Penis (tissue), 1 donor: ENCODE measurements around the genes QRFPR and SPRY1.

- PRO-cap: no peak
Observed at GRCh38 chr4:121194472-121194702, 30.3 kb upstream of the TNIP3 start.

DNA sequence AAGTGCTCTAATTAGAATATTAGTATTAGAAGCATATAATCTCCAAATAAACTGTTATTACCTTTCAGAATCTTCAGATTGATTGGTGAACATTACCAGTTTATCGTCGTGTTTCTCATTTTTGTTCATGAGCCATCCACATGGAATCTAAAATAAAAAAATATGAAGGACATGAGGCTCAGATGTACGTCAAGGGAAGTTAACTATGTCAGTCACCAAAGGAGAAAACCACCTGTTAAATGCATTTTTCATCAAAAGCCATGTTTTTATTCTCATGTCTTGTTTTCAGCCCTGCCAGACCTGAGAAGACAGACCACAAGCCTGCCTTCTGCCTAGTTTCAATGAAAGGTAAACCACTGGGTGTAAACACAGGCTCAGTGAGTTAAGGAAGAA is 52.2 kb upstream of the TNIP3 start:
- PRO-cap: no peak

DNA sequence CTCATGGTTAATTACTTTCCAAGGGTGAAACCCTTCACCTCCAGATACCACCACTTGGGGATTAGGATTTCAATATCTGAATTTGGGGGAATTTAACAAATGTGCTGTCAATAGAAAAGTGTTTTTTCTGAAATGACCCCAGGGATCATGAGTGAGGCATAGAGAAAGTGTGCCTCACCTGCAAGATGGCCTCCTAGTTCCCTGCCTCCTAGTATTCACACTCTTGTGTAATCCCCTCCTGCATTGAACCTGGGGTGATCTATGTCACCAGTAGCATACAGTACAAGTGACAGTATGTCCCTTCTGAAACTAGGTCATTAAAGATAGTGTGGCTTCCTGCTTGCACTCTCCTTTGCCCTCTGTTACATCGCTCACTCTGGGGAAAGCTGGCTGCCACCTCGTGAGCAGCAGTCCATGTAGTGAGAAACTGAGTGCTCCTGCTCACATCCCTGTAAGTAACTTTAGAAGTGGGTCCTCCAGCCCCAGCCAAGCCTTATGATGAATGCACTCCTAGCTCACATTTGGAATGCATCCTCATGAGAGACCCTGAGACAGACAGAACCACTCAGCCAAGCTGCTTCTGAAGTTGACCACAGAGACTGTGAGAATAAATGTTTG is 89.7 kb upstream of the TNIP3 start:
- PRO-cap: no peak

DNA sequence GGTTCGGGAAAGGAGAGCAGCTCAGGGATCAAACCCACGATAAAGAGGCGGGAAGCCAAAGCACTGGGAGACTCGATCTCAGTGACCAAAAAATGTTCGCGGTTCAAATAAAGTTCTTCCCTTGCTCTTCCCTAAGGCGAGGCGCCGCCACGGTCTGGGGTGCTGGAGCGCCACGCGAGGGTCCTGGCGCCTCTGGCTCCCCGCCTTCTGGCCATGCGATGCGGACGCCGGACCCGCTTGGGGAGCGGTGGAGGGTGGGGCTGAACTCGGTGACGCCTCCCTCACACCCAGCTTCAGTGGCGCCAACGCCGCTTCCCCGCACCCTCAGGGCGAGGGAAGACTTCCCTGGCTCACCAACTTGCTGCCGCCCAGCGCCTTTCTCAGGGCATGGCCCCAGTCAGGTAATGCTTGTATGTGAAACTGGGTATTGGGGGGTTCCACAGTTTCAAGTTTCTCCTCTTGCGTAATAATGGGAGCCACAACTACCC is at the start of gene QRFPR:
Gene QRFPR (minus strand): TSS at position 215 of the 488 bp plus-strand sequence.
- PRO-cap: no peak

- PRO-cap: no peak
Observed at GRCh38 chr4:121784712-121785337, 16.3 kb upstream of the EXOSC9 start.

GRCh38 chr4:122673230-122673723 is 52.4 kb upstream of the IL21 start:
- PRO-cap: no peak

- PRO-cap: no peak
Observed at GRCh38 chr4:122688246-122688903, 44.1 kb upstream of the BBS12 start.

- PRO-cap: no peak
Observed at GRCh38 chr4:122742929-122743491, 10.5 kb downstream of the BBS12 start.

GRCh38 chr4:122765732-122766094 is 33.2 kb downstream of the BBS12 start:
- PRO-cap: no peak

GRCh38 chr4:122775998-122776551 is 43.6 kb downstream of the BBS12 start:
- PRO-cap: no peak

DNA sequence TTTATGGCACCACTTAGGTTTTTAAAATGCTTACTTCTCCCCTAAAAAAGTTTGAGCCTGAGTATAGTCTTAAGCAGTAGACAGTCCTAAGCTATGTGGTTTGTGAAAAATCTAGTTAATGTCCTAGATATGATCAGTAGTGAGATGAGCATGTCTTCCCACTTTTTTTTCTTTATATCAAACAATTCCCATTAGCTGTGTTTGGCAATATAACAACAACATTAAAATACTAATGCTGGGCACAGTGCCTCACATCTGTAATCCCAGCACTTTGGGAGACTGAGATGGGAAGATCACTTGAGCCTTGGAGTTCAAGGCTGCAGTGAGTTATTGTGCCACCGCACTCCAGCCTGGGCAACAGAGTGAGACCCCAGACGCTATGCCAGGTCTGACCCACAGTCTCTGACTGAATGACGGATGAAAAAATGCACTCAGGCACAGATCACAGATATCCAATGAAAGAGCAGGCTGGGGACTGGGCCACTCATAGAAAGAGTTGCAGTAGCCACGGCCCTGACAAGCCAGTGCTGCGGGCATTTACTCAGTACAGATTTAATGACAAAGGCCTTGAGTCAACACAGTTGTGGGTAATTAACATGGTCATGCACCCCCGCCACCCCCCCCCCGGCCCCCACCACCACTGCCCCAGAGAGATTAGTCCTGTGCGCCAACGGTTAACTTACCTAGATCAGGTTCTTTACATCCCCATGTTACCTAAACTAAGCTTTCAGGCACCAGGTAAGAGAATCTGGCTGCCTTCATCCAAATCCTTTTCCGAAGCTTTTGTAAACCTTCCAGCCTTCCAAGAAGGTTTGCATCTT is 22.7 kb downstream of the NUDT6 start:
- PRO-cap: no peak

- PRO-cap: no peak
Observed at GRCh38 chr4:122917508-122918308, 4.7 kb downstream of the NUDT6 start.

DNA sequence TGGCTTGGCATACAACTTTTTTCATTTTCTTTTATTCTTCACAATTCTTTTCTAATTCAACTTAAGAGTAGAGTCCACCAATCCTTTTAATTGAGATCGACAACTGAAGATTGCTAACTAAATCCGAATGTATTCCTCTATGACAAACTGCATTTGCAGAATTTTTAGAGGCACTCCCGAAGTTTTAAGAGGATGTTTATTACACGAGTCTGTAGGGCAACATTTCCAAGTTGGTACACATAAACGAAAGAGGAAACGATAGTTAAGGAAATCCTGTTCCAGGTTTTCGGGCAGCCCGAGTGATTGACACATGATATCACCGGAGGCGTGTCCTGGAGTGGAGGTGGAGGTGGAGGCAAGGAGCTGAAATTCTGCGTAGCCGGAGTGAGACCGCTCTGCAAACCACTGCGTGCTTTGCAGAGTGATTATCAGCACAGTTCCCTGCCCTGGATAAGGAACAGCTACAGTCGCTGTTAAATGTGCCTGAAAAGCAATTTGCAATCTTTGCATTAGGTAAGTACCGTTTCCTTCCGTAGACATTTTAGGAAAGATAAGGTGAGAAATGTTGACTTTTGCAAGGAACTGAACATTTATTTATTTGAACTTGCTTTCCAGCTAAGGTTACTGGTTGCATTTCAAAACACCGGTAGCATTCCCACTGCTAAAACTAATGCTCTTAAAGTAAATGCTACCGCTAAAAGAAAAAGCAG is at the start of gene SPRY1:
Gene SPRY1 (plus strand): TSS at position 376 of the 710 bp plus-strand sequence.
- PRO-cap: bidirectional peak, plus-strand start at position 405 of the sequence, minus-strand start at position 229 of the sequence

- PRO-cap: no peak
Observed at GRCh38 chr4:123478683-123479587, 82.3 kb downstream of the SPRY1 start.

GRCh38 chr4:123555330-123555968 is 158.9 kb downstream of the SPRY1 start:
- PRO-cap: no peak

GRCh38 chr4:123588580-123588916 is 192.0 kb downstream of the SPRY1 start:
- PRO-cap: no peak

GRCh38 chr4:123984777-123985226 is 588.2 kb downstream of the SPRY1 start:
- PRO-cap: no peak

DNA sequence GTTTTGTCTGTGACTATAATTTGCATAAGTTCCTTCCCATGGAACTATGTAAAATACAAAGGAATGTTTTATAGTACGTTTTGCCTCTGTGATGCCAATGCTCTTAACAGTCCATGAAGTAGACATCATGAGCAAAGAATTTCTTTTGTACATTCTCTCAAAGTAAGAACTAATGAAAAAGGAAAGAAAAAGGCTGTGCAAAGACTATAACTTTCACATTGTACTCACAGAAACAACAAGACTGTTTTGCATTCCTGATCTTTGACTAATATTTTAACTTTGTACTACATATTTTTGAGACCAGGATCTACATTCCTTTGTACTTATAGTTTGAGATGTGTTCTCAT is 589.8 kb downstream of the SPRY1 start:
- PRO-cap: no peak

GRCh38 chr4:124027527-124028015 is 631.0 kb downstream of the SPRY1 start:
- PRO-cap: no peak

- PRO-cap: no peak
Observed at GRCh38 chr4:124030359-124030582, 633.7 kb downstream of the SPRY1 start.